Tongue (tissue), 2 donors: Measurements from ENCODE around the genes CUL4B and SMARCA1.

DNA sequence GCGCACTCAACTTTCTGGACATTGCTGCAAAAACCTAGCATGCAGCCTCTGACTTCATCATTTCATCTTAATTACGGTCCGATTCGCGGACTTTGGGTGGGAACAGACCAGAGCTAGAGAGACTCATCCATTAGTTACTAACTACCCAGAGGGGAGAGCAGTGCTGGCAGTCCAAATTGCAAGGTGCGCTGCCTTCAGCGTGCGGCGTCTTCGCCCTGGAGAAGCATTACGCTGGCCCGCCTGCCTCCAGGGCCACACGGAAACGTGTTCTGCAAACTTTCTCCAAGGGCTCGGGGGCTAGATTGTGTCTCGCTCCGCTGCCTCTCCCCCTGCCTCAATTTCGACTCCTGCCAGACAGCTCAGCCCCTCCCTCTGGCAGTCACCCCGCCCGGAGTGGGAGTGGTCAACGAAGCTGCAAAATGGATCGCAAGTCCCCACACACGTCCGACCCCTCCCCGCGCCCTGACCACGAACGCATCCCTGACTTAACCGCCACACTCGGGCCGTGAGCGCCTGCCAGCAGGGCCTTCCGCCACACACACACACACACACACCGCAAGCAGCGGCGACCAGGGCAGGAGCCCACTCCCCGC, 46.9 kb upstream of the NKAP start:
- RAMPAGE, long total RNA, result no peak

DNA sequence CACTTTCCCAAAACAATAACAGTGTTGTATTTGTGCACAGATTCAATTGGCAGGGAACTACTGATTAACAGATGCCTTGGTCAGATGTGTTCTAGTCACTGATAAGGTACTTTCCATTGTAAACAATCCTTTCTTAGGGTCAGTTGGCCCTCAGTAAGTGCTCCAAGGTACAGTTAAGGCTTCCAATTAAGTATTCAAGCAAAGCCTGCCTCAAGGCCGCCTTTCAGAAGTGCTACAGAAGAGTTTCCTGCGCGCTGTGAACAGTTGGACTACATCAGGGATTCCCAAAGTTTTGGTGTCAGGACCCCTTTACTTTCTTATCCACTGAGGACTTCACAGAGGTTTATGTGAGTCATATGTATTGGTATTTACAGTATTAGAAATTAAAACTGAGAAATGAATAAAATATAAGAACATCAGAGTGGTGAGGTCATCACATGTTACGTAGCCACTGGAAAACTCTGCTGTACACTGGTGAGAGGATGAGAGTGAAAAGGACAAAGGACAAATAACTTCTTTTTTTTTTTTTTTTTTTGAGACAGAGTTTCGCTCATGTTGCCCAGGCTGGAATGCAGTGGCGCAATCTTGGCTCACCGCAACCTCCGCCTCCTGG, 2.7 kb downstream of the LAMP2 start:
- RAMPAGE, long total RNA, result no peak

DNA sequence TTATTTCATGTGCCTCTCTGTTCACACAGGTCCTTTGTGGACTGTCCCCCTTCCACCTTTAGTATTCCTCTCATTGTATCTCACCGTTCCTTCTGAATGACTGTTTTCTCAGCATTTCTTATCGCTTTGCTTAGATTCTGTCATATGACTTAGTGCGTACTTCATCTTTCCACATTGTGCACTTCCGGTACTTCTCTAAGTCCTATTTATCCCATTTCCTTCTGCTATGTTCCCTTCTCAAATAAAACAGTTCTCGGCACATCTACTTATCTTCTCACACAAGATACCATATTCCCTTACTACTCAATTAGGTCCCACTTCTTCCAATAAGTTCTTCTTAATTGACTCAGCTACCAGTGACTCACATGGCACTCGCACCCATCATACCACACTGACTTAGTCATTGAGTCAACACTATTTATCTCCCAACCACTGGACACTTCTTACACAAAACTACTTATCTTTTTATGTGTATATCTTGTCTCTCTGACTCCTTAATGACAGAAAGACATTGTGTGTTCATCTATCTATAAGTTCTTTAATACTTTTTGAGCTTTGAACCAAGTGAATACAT, 10.9 kb downstream of the CUL4B start:
- RAMPAGE, long total RNA, result no peak

GRCh38 chrX:120560156-120560339, 714 bp downstream of the CUL4B start:
- RAMPAGE, long total RNA, result no peak

DNA sequence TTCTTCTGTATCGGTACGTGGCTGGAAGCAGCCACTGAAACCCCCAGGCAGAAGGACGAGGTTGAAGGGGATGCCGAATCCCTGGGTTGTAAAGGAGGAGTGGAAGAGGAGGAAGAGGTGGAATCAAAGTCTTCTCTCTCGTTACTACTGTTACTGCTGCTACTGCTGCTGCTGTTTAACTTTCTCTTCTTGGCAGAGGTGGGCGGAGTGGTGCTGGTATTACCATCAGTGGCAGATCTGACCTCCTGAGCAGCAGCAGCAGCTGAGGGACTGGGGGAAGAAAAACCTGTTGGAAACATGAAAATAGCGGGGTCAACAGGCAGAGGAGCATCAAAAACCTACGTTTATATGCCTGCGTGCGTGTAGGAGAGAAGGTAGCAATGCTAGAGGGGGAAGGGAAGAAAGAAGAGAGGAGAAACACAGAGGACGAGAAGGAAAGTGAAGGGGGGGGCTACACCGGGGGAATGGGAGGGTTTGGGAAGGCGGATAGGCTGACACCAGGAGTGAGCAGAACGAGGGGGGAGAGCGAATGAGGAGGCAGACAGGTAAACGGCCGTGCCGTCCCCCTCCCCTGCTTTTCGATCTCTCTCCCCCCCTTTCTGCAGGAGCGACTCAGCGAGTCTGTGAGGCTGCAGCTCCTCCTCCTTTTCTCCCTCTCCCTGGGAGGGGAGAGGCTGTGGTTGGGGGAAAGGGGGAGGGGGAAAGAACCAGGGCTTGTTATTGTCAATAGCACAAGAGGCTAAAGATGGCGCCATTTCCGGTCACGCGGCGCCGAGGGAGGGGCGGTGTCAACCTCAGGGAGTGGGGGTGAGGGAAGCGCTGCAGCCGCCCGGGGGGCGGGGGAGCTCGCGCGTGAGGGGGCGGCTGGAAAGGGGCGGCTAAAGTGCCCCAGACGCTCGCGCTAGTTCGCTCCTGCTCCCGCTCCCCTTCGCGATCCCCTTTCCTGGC, at the start of gene CUL4B:
Gene CUL4B (minus strand): TSS at position 623 of the 948 bp plus-strand sequence.
- RAMPAGE, long total RNA, result no peak

- RAMPAGE, long total RNA, result no peak
These were observed 1.8 kb upstream of the CUL4B start for GRCh38 chrX:120562481-120563003.

DNA sequence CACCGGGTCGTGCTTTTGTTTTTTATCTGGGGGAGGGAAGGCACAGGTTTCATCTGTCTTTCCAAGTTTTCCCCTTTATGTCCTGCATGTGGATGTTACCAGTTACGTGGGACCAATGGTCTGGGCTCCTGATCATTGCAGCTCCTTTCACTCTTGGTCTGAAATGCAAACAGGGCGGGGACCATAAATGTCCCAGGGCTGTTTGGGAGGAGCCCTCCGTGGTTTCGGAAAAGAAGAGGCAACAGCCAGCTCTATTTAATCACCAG, 30.7 kb upstream of the C1GALT1C1 start:
- RAMPAGE, long total RNA, result no peak

DNA sequence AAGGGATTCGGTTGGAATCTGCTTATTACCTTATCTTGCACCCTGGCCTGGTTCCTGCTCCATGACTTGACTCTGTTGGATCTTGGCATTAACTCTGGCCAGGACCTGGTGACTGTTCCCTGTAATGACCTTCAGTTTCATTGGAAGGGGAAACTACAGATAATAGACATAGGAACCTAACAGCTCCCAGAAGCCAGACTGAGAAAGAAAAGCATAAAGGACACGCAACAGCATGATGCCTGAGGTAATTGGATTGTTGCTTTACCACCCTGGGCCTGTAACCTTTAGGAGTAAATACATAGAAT, 762.3 kb upstream of the GRIA3 start:
- RAMPAGE, long total RNA, result no peak

DNA sequence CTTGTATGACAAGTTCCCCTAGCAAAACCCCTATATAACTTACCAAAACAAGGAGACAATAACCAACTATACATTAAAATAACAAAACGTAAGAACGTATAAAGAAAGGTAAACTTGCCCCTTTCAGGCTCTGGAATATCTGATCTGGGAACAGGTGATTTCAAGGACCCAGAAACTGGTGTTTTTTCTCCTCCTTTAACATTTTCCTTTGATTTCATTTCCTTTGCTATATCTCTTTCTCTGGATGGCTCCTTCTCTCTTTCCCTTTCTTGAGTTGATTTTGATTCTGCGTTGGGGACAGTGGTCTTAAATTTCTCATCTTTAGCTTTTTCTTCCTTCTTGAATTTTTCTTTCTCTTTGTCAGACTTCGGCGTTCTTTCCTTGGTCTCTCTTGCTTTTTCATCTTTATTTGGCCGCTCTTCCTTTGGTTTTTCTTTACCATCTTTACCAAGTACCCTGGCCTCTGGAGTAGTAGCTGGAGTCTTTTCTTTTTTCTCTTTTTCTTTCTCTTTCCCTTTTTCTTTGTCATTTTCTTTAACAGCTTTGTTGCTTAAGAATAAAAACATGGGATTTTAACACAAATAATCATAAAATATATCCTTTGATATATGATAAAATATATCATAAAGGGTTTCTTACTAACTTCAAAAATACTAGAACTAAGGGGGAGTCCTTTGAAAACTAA, 111.7 kb downstream of the THOC2 start:
- RAMPAGE, long total RNA, result no peak

- RAMPAGE, long total RNA, result no peak
These were observed 50.4 kb downstream of the THOC2 start for GRCh38 chrX:123682447-123682862.

DNA sequence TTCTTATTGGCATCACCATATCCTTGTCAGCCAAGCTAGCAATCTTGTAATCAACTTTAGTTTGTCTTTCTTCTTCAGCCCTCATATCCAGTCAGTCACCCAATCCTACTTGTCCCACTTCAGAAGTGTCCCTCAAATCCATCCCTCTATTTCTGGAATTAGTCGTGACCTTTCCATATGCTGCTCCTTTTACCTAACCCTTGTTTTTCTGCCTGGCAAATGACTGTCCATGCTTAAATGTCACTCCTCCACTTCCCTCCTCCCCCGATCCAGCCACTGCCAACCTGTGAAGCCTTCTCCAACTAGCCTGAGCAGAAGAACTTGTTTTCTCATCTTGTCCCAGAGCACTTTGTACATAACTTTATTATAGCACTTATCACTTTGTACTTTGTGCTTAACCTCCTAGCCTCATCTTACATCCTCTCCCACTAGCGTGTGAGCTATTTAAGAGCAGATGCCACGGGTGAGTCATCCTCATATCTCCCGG, 46.6 kb downstream of the XIAP start:
- RAMPAGE, long total RNA, result no peak

DNA sequence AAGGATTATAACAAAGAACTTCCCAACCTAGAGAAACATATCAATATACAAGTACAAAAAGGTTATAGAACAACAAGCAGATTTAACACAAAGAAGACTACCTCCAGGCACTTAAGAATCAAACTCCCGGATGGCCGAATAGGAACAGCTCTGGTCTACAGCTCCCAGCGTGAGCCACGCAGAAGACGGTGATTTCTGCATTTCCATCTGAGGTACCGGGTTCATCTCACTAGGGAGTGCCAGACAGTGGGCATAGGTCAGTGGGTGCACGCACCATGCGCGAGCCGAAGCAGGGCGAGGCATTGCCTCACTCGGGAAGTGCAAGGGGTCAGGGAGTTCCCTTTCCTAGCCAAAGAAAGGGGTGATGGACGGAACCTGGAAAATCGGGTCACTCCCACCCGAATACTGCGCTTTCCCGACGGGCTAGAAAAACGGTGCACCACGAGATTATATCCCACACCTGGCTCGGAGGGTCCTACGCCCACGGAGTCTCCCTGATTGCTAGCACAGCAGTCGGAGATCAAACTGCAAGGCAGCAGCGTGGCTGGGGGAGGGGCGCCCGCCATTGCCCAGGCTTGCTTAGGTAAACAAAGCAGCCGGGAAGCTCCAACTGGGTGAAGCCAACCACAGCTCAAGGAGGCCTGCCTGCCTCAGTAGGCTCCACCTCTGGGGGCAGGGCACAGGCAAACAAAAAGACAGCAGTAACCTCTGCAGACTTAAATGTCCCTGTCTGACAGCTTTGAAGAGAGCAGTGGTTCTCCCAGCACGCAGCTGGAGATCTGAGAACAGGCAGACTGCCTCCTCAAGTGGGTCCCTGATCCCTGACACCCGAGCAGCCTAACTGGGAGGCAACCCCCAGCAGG, 186.1 kb downstream of the SMARCA1 start:
- RAMPAGE, long total RNA, result no peak

GRCh38 chrX:129522077-129522636, 1.1 kb downstream of the SMARCA1 start:
- RAMPAGE, long total RNA, result no peak

DNA sequence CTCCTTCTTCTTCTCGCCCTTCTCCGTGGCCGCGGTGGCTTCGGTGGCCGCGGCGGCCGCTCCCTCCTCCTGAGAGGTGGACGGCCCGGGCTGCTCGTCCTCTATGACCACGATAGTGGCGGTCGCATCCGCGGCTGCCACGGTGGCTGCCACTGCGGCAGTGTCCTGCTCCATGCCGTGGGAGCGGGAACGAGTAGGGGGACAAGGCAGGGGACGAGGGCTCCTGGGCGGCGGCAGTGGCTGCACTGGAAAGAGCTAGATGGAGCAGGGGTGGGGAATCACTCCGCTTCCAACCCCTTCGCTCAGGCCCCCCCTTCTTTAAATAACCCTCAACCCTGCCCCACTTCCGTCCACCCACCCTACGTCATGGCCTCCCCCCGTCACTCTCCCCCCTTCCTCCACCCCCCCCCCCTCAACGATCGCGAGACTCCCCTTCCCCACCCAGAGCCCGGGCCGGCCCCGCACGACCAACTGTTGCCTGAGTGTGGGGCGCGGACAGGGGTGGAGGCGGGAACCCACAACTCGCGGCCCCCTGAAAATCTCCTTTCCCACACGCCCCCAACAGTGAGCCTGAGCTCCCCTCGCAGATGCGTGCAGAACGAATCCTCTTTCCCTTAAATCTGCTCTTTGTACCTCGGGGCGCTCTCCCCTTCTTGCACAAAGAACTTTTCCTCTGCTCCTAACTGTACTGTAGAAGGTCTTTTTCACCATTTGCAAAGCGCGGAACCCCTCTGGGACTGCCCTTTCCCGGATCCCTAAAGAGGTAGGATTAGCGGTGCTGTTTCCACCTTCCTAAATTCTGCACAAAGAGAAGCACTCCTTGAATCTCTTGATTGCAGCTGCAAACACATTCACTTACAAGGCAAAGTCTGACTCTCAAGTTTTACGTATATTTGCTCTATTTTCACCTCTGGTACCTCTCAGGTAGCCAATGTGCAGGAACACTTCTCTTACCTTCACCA, at the start of gene SMARCA1:
Gene SMARCA1 (minus strand): TSS at position 294 of the 962 bp plus-strand sequence.
- RAMPAGE, long total RNA, result start-site peak on the minus strand centred at position 275 of the sequence, 100 bp wide, 582 and 383 reads in 2 replicates

- RAMPAGE, long total RNA, result no peak
These were observed 7.5 kb upstream of the OCRL start for GRCh38 chrX:129532454-129533037.

DNA sequence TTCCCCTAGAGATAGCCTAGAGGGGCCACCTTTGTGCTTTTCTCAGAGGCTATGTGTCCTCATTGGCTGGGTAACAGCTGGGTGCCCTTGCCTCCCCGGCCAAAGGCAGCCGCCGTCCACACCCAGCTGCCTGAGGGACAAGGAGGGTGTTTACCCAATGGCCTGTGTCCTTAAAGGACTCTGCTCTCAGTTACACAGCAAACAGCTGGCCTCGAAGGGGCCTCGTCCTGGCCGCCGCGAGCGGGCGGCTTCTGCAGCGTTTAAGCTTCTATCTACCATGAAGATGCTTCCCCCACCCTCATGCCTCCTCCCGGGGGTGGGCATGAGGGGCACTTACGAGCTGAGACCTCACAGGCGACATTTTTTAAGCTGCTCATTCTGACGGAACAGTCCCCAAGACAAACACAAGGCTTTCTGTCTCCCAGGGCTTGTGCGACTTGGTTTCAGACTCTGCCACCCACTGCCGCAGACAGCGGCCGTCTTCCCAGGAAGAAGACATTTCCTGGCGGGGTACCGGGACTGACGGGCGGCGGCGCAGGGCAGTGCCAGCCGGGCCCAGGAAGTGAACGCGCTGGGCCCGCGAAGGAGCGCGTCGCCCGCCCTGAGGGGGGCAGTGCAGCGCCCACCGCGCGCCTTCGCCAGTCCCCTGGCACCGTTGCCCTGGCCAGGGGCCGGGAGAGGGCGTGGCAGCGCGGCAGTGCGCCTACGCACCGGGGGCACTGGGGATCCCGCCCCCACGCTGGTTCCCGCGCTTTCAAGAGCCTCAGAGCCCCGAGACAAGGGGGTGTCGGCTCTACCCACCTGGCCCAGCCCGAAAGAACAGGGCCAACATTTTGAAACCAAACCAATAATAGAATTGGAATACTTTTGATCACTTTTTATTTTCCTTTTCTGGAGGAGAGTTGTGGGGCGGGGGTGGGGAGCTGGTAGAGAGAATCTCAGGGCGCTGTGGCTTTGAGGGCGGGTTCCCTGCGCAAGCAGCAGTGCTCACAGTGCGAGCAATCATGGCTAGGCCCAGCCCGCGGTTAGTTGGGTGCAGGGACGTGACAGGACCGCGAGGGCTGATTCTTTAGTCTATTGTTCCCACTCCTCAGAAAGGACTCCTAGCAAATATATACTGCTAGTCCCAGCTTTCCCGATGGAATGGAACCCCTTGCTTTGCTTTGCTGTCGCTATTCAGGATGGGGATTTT, 23.4 kb upstream of the APLN start:
- RAMPAGE, long total RNA, result no peak

- RAMPAGE, long total RNA, result no peak
These were observed 2.8 kb upstream of the SASH3 start for GRCh38 chrX:129776667-129777689.

- RAMPAGE, long total RNA, result no peak
These were observed 31.1 kb downstream of the ZDHHC9 start for GRCh38 chrX:129812654-129812901.

DNA sequence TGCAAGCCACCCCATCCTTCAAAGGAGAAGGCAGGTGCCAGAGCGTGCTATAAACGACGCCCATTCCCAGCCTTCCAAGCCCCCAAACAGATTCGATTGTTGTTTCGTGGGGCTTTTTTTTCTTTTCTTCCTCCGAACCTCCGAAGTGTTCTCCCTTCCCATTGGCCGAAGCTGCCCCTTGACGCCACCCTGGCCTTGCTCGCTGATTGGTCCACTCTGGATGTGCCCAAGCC, 25.3 kb downstream of the UTP14A start:
- RAMPAGE, long total RNA, result no peak

GRCh38 chrX:130083842-130084807, 26.2 kb downstream of the ELF4 start:
- RAMPAGE, long total RNA, result no peak